Calu3 (cell line): ENCODE measurements around the genes APBB1, DNHD1, MRPL17, OR2AG1, OR10A5, OLFML1, LMO1 and STK33.

- PRO-cap, result bidirectional peak, plus-strand start at chr11:6419150, minus-strand start at chr11:6419094
Measured at GRCh38 chr11:6418071-6419329, at the start of gene APBB1. Gene APBB1, minus strand, starts transcription at chr11:6419094.

GRCh38 chr11:6437113-6437933, 3.5 kb downstream of the HPX start:
- PRO-cap, result no peak

DNA sequence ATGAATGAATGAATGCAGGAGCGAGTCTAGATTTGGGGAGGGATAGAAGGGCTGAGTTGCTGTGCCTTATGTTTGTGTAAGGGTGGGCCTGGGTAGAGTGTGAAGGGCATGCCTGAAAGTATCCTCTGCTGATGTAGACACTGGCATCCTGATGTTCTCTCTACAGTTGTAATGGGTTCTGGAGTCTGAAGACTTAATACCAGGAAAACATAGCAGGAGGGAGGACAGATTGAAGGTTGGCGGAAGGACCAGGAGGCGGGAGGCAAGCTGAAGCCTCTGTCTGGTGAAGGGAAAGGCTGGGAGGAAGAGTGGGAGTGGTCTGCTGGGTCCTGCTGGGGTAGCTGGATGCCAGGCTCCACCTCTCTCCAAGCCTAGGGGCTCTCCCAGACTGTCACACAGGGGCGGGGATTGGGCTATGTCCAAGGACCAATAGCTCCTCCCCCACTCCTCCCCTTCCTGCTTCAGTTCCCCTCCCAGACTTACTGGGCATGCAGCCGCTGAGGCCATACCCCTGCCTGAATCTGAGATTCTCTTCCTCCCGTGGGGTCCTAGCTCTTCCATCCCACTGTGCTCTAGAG, 4.8 kb downstream of the TRIM3 start:
- PRO-cap, result no peak

DNA sequence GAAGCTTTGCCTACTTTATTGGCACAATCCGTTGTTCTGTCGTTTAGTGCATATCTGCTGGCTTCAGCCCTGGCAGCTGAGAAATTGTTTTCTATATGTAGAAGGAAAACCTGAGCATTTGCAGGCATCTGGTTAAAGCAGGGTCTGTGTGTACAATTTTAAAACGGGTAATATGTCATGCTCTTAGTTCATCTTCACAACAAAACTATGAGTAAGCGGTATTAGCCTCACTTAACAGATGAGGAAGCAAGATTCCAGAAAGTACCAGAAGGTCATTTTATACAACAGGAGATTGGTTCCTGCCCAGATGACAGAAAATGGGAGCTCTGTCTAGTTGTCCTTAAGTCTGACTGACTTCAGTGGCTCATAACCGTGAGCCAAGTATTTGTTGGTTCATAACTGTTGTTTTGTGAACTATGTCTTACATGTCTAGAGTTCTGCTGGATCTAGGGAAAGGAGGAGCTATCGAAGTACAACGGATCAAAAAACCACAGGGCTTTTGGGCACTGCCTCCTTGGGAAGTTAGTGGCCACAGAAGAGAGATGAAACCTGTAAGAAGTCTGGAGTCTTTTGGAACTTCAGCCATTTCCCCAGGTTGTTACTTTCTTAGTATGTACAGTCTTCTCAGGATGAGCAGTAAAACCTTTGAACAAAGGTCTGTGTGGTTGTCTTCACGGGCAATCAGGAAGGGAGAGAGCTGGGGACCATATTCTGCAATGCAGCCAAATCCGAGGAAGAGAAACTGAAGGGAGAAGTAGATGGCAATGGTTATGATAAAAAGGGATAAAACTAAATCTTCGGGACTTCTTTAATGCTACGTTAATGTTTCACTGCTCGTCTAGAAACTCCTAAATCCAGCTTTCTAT, 1.3 kb downstream of the TIMM10B start:
- PRO-cap, result no peak

DNA sequence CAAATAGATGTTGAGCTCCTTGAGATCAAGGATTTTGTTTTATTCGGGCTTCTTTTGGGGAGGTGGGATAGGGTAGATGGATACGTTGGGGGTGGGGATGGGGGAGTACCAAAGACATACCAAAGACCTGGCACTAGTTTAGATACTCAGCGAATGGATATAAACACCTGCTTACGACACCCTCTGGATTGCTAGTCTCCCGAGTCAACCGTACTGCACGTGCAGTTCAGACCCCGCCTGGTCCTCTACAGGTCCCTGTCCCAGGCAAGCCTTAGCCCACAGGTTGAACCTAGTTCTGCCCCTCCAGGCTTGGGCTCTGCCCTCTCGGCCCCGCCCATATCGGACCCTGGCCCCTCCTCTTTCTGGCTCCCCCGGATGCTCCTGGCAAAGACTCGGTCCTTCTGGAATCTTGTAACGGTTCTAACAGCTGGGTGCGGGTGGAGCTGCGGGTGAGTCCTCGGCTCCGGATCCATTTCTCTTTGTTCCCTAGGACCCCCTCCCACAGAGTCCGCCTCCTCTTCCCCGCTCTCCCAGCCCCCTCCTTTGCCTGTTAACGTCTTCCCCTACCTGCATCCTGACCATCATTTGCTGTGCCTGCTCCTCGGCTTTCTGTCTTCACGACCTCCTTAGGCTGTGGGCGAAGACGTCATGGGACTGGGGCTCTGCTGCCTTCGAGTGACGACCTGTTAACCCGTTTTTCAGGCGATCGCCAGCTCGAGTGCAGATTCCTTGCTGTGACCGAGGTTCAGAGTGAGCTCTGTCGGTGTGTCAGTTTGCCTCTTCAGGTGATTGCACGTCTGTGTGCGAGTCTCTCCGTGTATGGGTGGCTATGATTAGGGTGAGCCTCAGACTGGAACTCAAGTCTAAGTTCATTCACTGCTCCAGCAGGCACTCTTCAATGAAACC, at the start of gene DNHD1:
TSS of gene DNHD1 (plus strand) at position 398 of the 906 bp plus-strand sequence.
- PRO-cap, result no peak

GRCh38 chr11:6635104-6636261, 16.3 kb upstream of the TPP1 start:
- PRO-cap, result no peak

GRCh38 chr11:6682561-6683818, at the start of gene MRPL17:
Gene MRPL17, minus strand, starts transcription at chr11:6683340.
- PRO-cap, result bidirectional peak, plus-strand start at chr11:6683086, minus-strand start at chr11:6683026; bidirectional peak, plus-strand start at chr11:6683652, minus-strand start at chr11:6683333

- PRO-cap, result no peak
Measured at GRCh38 chr11:6782841-6783101, at the start of gene OR2AG1. Gene OR2AG1, plus strand, starts transcription at chr11:6783020.

DNA sequence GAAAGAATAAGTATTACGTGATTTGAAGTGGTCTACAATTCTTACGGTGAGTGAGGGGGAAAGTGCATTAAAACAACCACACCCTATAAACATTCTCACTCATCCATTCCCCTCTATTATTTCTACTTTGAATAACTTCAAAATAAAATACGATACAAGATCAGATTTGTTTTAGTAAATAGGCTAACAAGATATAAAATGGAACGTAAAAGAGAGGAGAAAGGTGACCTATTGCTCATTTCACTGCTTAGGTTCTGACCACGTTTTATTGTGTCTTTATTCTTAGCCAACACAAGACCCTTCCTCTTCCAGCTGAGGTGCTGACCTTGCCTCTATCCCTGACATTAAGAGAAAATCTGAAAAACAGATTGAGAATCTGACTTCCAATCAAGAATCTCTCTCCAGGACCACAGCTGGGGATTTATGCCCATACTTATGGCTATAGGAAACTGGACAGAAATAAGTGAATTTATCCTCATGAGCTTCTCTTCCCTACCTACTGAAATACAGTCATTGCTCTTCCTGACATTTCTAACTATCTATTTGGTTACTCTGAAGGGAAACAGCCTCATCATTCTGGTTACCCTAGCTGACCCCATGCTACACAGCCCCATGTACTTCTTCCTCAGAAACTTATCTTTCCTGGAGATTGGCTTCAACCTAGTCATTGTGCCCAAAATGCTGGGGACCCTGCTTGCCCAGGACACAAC, at the start of gene OR10A5:
TSS of gene OR10A5 (plus strand) at position 436 of the 710 bp plus-strand sequence.
- PRO-cap, result no peak

DNA sequence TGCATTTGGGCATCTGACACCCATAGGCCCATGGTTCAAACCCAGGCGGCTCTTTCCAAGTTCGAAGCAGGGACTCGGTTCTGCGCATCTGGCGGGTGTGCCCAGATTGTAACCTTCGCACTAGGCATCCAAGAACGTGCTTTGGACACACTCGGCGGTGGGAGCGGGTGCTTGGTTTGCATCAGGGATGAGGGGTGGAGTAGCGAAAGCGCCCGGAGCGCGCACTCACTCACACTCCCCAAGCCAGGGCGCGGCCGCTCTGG, 292 bp upstream of the SYT9 start:
- PRO-cap, result no peak

GRCh38 chr11:7485051-7485975, at the start of gene OLFML1:
Gene OLFML1, plus strand, starts transcription at chr11:7485506.
- PRO-cap, result no peak

- PRO-cap, result no peak
Measured at GRCh38 chr11:7511277-7511774, 2.5 kb upstream of the PPFIBP2 start.

DNA sequence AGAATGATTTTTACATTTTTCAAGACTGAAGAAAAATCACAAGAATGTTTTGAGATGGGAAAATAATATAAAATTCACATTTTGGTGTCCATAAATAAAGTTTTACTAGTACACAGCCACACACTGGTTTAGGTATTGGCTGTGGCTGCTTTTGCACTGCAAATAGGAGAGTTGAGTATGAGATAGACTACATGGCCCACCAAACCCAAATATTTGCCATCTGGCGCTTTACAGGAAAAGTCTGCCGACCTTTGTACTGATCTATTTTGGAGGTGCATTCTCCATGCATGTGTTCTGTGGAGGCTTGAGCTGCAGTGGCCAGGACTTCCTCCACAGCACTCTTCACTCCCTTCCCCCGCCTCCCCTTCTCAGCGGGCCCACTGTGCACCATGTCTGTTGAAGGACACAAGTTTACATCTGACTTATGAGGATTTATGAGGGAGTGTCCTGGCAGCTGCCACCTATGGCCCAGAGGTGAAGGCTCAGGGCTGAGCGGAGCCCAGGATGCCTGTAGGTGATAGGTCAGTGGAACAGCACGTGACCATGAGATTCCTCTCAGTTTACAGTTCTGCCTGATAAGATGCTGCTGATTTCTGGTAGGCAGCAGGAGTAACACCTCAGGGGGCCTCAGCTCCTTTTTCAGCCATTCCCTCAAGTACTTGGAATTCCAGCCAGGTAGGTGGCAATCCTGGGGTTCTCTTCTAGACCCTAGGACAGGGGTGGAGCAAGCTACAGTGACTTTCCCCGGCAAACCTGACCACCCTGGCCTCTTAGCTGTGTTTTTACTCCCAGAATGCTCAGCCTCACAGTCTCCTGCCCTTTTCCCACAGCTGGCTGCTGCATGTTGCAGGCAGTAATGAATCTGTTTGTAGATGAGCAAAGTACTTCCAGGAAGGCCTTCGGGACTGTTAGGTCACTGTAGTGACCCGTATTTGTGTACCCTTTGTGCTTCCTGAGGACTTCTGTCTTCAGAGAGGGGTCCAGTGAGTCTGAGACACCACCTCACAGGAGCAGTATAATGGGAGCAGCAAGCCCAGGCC, 59.9 kb downstream of the PPFIBP2 start:
- PRO-cap, result no peak

DNA sequence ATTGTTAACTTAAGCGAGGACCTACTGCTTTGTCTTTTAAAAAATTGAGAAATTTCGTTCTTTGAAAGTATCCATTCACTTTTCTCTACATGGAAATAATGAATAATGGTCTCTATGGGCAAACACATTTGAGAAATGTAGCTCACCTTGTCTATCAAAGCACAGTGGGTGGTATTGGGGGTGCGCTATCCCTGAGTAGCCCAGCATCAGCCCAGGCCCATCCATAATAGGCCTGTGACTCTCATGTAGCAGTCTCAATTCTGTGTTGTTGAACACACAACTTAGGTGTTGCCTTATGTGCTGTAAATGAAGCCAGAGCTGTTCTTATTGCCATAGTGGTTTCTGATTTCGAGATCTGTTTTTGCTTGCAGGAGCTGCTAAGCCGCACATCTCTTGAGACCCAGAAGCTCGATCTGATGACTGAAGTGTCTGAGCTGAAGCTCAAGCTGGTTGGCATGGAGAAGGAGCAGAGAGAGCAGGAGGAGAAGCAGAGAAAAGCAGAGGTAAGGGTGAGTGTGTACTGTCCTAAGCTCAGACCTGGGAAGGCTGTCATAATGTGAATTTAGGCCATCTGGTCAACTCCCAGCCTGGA, 63.3 kb downstream of the CYB5R2 start:
- PRO-cap, result no peak

DNA sequence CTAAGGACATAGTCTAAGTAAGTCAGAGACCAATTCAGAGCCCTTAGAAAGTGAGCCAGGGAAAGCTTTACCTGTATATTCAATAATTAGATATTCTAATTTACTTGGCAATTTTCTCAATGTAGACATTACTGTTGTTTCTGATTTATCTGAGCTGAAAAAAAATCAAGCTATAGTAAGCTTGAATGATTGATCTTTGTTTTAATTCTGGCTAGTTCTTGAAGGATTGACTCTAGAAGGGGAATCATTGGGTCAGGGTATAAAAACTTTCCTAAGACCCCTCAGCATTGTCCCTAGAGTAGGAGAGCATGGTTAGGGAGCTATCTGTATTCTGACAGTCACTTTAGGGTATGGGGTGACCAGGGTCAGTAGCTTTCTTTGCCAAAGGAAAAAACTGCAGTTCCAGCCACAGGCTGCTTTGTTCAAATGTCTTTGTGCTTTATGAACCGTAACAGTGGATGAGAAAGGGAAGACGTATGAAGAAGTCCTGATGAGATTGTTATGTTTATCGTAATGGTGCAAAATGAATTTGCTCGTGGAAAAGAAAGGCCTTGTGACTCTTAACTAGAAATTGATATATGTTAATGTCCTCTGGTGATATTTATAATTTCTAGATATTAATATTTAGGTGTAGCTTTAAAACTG, 30.1 kb downstream of the CYB5R2 start:
- PRO-cap, result no peak

DNA sequence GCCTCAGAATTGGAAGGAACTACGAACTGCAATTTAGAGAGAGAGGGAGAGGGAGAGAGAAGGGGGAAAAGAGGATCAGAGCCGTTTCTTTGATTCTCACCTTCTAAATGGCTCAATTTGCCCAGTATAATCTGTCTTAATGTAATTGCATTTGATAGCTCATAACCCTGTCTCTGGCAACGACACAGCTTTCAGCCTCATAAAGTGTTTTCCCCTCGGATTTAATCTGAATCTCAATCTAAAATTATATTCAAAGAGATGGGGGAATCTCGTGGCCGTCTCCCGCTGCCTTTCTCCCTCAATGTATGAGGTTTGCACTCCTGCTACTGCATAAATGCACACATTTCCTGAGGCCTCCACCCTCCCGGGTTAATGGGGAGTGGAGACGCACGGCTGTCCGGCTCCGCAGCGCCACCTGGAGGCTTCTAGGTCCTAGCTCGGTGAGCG, at the start of gene LMO1:
TSS of gene LMO1 (minus strand) at position 307 of the 447 bp plus-strand sequence.
- PRO-cap, result no peak

DNA sequence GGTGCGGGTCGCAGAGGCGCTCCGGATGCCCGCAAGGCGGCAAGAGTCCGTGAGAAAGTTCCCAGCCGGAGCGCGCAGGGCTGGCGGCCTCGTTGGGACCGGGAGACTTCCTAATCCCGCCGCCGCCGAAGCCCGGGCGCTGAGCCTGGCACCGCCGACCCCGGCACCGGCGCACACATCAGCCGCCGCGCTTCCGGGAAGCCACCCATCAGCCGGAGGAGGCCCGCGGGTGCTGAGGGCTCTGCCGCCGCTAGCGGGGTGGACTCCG, 4.3 kb upstream of the LMO1 start:
- PRO-cap, result no peak

GRCh38 chr11:8282520-8283145, 19.0 kb upstream of the LMO1 start:
- PRO-cap, result no peak

- PRO-cap, result no peak
Measured at GRCh38 chr11:8328642-8329224, 65.1 kb upstream of the LMO1 start.

GRCh38 chr11:8593843-8594814, at the start of gene STK33:
Gene STK33, minus strand, starts transcription at chr11:8594228.
- PRO-cap, result bidirectional peak, plus-strand start at chr11:8594359, minus-strand start at chr11:8594225